ENCODE measurements around a stretch of chr1.

DNA sequence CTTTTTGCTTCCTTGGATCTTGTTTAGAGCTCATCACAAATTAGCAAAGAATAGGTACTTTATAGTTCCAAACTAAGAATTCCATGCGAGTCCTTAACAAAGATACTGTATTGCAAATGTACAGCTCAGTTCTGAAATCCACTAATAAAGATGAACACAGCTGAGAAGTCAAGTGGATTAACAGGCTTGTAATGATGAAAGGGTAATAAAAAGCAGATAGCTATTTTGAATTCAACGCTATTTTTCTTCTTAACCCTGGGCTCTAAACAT lies 6.3 kb upstream of the NUF2 start:
- RRBS = no CpG with 5 or more reads among the region's 2 CpGs

- RRBS = no CpG with 5 or more reads among the region's 4 CpGs
Measured at GRCh38 chr1:164565195-164565920, 6.4 kb downstream of the PBX1 start.

- RRBS = no CpG with 5 or more reads among the region's 10 CpGs
Measured at GRCh38 chr1:164575558-164576112, 16.7 kb downstream of the PBX1 start.

GRCh38 chr1:164587383-164588506 lies 28.8 kb downstream of the PBX1 start:
- RRBS = no CpG with 5 or more reads among the region's 13 CpGs

- RRBS = no CpG with 5 or more reads among the region's 3 CpGs
Measured at GRCh38 chr1:164604837-164605460, 46.0 kb downstream of the PBX1 start.

GRCh38 chr1:164637916-164638855 lies 79.2 kb downstream of the PBX1 start:
- RRBS = no CpG with 5 or more reads among the region's 20 CpGs

DNA sequence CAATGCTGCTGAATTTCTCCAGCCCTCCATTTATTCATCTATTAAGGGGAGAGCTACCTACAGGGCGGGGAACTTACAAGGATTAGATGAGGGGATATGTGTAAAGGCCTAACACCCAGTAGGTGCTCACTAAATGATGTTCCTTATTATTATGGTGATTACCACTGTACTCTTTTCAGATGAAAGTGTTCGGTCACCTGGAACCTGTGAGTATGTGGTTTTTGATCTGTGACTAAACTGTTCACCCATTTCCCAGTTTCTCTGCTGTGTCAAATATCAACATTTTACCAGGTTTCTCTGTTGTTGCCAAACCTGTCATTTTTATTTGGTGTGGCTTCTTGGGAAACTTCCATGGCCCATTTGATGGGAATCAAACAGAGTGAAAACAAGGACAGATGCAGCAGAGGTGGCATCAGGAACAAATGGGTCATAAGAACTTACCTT lies 127.1 kb downstream of the PBX1 start:
- RRBS = no CpG with 5 or more reads among the region's 2 CpGs

- RRBS = no CpG with 5 or more reads among the region's 9 CpGs
Measured at GRCh38 chr1:164709820-164710557, 151.0 kb downstream of the PBX1 start.

DNA sequence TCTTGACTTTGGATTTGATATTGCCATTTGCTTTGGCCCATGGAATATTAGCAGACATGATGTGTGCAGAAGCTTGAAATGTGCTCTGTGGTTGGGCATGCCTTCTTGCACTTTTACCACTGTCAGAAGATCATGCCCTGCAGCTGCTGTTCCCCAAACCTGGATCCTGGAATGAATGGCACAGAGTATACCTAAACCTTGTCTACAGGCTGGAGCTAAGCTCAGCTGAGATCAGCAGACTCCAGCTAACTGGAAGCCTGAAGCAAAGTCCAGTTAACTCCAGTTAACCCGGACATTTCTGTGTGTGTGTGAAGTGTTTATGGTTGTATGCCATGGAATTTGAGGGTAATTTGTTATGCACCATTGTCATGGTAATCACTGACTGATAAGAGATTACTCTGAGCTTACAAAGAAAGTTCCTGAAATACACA lies 107.6 kb downstream of the LMX1A start:
- RRBS = no CpG with 5 or more reads among the region's 1 CpG

- RRBS = no CpG with 5 or more reads among the region's 3 CpGs
Measured at GRCh38 chr1:165253747-165254146, 102.8 kb downstream of the LMX1A start.

- RRBS = no CpG with 5 or more reads among the region's 8 CpGs
Measured at GRCh38 chr1:165393156-165393548, 36.6 kb upstream of the LMX1A start.

GRCh38 chr1:165527434-165527961 lies 16.3 kb upstream of the LRRC52 start:
- RRBS = no CpG with 5 or more reads among the region's 5 CpGs

- RRBS = no CpG with 5 or more reads among the region's 36 CpGs
Measured at GRCh38 chr1:165631341-165632434, 654 bp downstream of the MGST3 start.

DNA sequence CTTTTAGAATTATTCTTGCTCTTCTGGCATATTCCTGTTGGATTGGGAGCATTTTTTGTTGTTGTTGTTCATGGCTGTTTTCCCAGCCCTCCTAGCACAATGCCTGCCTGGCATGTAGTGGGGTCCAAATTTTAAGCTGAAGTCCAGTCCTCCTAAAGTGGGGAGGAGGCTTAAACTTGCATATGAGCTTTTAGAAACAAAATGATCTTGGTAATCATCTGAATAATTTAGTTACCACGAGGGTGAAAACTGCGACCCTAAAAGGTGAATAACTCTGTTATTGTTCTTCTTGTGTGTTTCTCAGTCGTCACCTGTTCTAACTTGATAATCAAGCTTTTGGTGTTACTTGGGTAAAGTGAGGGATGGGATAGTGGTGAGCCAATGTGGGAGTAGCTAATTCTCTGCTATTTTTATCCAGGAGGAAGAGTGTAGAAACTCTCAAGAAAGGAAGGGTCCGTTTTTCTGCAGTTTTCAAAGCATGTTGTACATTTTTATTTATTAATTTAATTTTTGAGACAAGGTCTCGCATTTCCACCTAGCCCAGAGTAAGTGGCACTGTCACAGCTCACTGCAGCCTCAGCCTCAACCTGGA lies 2.0 kb downstream of the UCK2 start:
- RRBS = no CpG with 5 or more reads among the region's 5 CpGs

GRCh38 chr1:165907684-165908431 lies 80.4 kb downstream of the UCK2 start:
- RRBS = no CpG with 5 or more reads among the region's 12 CpGs

- RRBS = 2% methylated on average over 19 of the region's 25 CpGs
Measured at GRCh38 chr1:166165297-166165627, 1.5 kb downstream of the FAM78B start.

DNA sequence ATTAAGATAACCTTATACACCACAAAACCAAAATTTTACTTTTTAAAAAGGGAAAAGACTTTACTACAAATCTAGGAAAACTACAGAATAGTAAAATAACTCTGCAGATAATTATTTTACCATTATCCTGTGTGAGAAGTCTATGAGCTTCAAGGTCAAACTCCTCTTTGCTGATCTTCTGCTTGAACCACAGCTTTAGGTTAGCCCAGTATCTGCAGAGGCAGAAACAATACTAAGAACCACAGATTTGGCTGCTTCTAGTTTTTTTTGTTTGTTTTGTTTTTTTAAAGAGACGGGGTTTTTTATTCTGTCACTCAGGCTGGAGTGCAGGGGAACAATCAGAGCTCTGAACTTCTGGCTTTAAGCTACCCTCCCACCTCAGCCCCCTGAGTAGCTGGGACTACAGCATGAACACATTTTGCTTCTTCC lies 6.4 kb downstream of the TADA1 start:
- RRBS = no CpG with 5 or more reads among the region's 1 CpG

- RRBS = no CpG with 5 or more reads among the region's 10 CpGs
Measured at GRCh38 chr1:166878506-166878882, 2.4 kb upstream of the TADA1 start.

- RRBS = under 1% methylated on average over 9 of the region's 29 CpGs
Measured at GRCh38 chr1:167066477-167067062, 23.6 kb downstream of the GPA33 start.

DNA sequence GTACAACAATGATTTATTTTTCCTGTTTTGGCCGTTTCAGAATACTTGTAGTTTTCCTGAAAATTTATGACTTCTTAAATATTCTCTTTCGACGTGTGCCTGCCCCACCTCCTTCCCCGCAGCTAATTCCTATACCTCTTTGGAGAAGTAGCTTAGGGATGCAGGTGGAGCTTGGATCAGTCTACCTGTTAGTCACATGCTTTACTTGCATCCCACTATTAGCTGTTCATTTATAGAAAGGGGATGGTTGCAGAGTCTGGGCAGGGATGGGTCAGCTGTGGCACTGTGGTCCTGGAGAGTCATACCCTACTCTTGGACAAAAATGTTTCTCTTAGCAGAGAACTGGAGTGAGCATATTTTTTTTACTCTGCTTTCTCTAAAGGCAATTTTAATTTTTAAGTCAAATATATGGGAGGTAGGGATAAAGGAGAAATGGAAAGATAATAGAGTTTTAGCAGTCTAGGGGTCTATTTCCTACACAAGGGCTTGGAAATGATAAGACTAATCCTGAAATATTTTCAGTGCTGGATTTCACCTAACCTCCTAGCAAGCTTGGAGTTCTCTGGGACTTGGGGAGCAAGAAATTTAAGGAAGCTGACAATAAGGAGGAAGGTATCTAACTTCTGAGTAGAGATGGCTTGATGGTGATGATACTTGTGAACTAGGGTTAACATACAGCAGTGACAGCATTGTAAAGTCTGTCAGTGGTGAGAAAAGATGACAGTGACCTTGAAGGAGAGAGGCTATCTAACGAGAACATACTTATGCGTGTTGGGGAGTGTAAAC lies 16.0 kb downstream of the POU2F1 start:
- RRBS = no CpG with 5 or more reads among the region's 6 CpGs

Data from renal cortical epithelial cell (primary cell).